ENCODE measurements around a stretch of chr11.

DNA sequence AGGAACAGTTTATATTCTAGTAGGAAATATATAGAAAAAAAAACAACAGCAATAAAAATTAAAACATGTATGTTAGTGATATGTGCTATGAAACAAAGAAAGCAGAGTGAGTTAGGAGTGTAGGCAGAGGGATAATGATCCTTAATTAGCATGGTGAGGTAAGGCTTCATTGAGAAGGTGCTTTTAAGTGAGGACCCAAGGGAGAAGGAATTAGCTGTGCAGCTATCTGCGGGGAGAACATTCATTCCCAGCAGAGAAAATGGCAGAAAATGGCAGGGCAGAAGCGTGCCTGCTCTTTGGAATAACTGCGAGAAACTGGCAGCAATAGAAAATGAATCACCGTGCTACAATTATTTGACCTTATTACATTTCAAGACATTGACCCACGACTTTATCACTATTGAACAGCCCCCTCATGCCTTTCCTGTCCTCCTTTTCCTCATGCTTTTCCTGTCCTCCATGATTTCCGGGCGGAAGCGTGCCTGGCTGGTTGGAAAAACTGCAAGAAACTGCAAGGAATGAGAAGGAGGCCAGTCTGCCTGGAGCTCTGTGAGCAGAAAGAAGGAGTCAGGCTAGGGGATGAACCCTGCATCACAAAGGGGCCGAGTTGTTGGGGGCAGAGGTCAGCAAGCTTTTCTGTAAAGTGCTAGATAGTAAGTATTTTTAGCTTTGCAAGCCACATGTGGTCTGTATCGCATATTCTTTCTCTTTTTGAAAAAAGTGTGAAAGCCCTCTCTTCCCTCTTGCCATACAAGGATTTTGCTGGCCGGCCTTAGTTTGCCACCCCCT lies 37.2 kb upstream of the SWAP70 start:
- RRBS: no CpG with 5 or more reads among the region's 11 CpGs

DNA sequence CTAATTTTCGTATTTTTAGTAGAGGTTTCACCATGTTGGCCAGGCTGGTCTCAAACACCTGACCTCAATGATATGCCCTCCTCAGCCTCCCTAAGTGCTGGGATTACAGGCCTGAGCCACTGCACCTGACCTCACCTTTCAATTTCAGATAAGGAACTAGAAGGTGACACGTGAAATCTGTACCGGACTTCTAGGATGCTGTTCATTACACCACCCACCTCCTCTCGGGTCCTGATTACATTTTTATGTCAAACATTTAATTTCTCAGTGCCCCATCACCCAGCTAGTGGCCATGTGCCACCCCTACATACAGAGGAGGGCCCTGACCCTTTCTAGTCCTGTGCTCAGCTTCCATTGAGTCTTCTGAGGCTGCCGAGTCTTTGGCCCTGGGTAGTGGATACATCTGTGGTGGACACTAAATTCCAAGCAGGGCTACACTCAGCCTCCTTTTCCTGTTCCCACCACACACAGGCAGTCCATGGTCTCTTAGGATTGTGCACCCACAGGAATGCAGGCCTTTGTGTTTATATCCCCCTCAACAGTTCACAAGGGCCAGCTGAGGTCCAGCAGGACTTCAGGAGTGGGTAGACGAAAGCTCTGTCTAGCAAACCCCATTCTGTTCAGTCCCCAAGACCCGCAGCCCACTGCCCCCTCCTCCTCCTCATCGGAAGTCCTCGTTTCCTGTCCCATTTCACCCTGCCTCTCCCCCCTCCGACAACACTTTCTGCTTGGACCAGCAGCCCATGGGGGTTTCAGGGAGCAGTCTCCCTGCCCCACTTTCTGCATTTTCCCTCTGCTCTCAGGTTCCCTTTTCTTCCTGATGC lies 91.6 kb downstream of the SWAP70 start:
- RRBS: no CpG with 5 or more reads among the region's 10 CpGs

GRCh38 chr11:9756271-9757257 lies 92.7 kb downstream of the SWAP70 start:
- RRBS: 98% methylated on average over 3 of the region's 11 CpGs

- RRBS: no CpG with 5 or more reads among the region's 3 CpGs
These were observed 104.1 kb downstream of the SWAP70 start for GRCh38 chr11:9767978-9768367.

DNA sequence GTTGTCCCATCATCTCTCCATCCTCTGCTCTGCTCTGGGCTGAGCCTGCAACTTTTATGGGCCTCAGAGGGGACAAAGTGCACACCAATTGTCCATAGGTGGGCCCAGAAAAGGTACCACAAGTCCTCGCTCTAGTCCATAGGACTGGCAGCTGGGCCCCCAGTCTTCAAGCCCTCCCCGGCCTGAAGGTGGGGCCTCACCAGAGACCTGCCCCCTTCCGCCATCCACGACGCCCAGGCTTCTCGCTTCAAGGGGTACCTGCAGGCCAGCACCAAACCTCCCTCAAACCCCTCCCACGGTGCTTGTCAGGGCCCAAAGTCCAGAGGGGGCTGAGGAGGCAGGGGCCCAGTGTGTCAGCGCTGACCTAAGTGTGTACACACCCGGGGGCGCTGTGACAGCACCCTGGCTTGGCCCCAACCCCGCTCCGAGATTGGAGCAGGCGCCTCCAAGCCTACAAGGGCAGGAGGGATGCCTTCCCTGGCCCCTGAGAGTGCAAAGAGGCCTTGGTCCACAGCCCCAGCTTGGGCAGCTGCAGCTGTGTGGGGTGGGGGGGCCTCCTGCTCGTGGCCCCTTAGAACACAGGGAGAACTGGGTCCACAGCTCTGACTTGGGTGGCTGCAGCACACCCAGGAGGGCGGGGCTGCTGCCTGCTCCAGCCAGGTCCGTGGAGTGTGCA lies 5.1 kb downstream of the SBF2 start:
- RRBS: no CpG with 5 or more reads among the region's 16 CpGs

DNA sequence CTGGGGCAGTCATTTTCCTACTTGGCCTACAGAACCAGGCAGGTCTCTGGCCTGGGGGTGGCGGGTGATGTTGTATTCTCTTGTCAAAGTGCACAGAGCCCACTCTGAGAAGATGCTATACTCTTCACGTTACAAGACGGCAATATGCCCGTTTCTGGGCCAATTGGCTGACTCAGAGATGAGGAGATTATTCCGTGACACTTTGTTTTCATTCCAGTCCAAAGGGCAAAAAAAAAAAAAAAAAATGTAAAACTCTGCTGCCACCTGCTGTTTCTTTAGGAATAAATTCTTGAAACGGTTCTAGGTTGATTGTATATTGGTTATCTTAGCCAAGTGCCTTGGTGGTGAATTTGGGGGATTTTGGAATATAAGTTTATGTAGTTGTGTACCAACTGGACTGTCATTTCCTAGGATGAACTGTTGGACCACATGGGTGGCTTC lies 18.1 kb downstream of the ADM start:
- RRBS: no CpG with 5 or more reads among the region's 6 CpGs

- RRBS: 78% methylated on average over 2 of the region's 10 CpGs
These were observed 4.1 kb downstream of the AMPD3 start for GRCh38 chr11:10458828-10459948.

DNA sequence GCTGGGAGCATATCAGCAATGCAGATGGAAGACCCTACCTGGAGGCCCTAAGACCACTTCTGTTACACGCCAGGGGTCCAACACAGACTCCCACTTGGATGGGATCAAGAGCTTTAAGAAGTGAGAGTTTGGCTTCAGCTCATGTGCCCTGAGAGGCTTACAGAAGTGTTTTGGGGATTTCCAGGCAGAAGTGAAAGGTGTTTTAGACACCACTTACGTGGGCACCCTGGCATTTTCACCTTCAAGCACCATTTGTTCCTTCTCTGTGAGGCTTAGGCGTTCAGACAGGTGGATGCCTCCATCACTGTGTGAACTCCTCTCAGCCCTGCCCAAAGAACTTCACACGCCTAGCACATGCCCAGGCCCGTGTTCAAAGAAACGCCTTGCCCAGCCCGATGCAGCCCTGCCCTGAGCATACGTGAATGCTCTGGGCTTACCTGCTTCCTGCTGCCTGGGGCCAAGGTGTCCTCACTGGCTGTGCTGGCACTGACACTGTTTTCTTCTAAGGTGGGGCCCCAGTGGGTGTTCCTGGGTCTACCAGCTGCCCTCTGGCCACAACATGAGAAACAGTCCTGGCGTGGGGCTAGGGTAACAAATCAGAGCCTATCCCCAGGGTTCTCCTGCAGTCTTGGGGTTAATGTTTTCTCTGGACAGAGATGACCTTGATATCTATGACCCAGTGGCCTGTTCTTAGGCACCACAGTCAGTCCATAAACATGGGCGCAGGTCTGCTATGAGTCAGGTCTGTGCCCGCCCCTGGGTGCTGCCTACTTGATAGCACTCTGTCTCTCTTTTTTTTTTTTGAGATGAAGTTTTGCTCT lies 34.0 kb downstream of the AMPD3 start:
- RRBS: no CpG with 5 or more reads among the region's 11 CpGs

DNA sequence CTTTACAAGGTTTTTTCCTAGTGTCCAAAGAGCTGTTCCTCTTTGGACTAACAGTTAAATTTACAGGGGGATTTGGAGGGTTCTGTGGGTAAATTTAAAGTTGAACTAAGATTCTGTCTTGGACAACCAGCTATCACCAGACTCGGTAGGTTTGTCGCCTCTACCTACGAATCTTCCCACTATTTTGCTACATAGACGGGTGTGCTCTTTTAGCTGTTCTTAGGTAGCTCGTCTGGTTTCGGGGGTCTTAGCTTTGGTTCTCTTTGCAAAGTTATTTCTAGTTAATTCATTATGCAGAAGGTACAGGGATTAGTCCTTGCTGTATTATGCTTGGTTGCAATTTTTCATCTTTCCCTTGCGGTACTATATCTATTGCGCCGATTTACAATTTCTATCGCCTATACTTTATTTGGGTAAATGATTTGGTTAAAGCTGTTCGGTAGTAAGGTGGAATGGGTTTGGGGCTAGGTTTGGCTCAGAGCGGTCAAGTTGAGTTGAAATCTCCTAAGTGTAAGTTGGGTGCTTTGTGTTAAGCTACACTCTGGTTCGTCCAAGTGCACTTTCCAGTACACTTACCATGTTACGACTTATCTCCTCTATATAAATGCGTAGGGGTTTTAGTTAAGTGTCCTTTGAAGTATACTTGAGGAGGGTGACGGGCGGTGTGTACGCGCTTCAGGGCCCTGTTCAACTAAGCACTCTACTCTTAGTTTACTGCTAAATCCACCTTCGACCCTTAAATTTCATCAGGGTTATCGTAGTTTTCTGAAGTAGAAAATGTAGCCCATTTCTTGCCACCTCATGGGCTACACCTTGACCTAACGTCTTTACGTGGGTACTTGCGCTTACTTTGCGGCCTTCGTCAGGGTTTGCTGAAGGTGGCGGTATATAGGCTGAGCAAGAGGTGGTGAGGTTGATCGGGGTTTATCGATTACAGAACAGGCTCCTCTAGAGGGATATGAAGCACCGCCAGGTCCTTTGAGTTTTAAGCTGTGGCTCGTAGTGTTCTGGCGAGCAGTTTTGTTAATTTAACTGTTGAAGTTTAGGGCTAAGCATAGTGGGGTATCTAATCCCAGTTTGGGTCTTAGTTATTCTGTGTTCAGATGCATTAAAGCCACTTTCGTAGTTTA lies 31.9 kb downstream of the RNF141 start:
- RRBS: no CpG with 5 or more reads among the region's 33 CpGs

- RRBS: no CpG with 5 or more reads among the region's 9 CpGs
These were observed 19.2 kb downstream of the IRAG1 start for GRCh38 chr11:10674227-10674941.

DNA sequence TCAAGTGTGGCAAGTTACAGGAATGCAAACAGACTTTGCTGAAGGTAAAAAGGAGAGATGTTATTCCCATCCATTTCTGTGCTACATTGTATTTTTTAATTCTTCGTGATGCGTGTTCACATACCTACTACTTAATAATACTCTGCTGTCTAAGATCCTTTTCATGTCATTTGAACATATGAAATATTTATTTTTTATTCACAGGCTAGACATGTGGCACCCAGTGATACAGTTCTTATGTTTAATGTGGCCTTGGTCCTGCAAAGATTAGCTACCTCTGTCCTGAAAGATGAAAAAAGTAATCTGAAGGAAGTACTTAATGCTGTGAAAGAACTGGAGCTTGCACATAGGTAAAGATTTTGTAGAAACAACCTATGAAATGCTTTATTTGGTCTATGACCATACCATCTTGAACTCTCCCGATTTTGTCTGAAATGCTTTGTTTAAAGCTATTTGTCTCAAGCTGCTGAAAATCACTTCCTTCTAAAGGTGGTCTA lies 19.3 kb downstream of the CTR9 start:
- RRBS: no CpG with 5 or more reads among the region's 3 CpGs

DNA sequence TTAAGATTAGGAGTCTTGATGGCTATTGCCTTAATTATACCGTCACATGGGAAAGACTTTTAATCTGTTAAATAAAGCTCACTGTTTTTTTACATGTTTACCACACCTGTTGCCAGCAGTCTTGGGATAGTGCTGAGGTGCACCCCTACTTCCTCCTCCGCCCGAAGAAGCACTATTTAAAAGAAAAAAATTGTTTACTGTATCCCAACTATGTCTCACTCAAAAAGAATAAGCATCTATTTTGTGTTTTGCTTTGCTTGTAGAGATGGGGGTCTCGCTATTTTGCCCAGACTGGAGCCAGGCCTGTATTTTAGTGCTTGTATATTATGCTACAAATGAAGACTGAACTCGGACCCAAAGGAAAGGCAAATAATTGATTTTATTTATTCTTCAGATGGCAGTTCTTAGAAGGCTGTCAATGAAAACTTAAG lies 2.0 kb downstream of the EIF4G2 start:
- RRBS: no CpG with 5 or more reads among the region's 5 CpGs

DNA sequence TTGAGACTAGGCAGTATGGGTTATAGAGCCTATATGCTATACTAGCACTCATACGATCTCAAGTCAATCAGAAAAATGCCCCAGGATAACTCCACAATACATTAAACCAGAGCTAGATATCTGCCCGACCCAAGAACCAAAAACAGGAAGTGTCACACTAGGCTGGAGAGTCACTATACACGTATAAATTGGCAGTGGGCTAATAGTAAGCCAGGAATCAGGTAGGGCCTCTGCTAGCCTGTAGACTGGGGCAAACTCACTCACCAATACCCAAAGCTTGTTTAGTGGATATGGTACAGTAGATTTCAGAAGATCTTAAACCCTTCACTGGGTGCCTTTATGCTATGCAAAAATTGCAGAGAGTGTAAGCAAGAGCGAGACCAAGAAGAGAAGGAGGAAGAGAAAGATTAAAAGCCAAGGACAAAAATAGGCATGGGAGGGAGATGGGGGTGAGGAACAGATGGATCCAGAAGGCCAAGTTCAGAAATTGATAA lies 16.2 kb upstream of the EIF4G2 start:
- RRBS: no CpG with 5 or more reads among the region's 4 CpGs

GRCh38 chr11:10846363-10846984 lies 11.4 kb downstream of the ZBED5 start:
- RRBS: no CpG with 5 or more reads among the region's 1 CpG

GRCh38 chr11:11461383-11461931 lies 108.4 kb upstream of the CSNK2A3 start:
- RRBS: no CpG with 5 or more reads among the region's 10 CpGs

GRCh38 chr11:11622681-11623226 lies 949 bp upstream of the GALNT18 start:
- RRBS: no CpG with 5 or more reads among the region's 6 CpGs

DNA sequence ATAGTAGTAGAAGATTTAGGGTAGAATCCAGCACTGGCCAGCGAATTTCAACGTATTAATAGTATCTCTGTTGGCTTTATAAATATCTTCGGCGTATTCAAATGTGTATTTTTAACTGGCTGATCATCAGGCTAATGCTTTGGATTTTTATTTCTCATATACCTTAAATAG lies 1.1 kb downstream of the USP47 start:
- RRBS: no CpG with 5 or more reads among the region's 4 CpGs

DNA sequence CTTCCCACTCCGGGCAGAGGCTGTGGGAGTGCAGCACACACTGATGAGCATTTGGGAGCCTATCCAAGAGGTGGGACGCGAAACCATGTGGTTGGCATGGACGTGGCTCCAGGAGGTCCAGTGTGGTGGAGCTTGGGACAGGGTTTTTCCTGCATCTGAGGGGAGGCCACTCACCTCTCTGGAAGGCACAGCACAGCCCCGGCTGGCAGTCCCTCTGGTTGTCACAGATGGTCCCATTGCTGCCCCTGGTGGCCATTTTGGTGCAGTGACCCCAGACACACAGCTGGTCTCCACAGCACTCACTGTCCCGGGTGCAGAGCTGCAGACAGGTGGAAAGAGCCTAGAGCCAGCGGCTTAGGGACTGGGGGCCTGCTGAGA lies 41.7 kb downstream of the DKK3 start:
- RRBS: 50% methylated on average over 2 of the region's 7 CpGs

DNA sequence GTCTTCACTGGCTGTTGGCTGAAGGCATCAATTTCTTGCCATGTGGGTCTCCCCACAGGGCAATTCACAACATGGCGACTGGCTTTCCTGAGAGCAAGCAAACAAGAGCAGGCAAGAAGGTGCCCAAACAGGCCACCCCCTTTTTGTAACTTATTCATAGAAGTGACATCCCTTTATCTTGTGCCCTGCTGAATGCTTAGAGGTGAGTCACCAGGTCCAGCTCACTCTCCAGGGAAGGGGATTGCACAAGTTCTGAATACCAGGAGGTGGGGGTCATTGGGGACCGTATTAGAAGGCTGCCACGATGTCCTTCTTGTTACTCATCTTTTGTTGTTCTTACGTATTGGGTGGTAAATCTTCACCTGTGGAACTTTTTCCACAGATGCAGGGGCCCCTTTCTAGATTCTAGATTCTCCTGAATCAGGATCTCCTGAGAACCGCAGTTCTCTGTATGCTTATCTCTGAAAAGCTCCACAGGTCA lies 44.2 kb upstream of the MICAL2 start:
- RRBS: no CpG with 5 or more reads among the region's 5 CpGs

GRCh38 chr11:12126548-12127486 lies 16.4 kb downstream of the MICAL2 start:
- RRBS: no CpG with 5 or more reads among the region's 5 CpGs

Data from aortic smooth muscle cell (primary cell).